Aorta (tissue), 1 donor: ENCODE measurements around a stretch of chr20.

DNA sequence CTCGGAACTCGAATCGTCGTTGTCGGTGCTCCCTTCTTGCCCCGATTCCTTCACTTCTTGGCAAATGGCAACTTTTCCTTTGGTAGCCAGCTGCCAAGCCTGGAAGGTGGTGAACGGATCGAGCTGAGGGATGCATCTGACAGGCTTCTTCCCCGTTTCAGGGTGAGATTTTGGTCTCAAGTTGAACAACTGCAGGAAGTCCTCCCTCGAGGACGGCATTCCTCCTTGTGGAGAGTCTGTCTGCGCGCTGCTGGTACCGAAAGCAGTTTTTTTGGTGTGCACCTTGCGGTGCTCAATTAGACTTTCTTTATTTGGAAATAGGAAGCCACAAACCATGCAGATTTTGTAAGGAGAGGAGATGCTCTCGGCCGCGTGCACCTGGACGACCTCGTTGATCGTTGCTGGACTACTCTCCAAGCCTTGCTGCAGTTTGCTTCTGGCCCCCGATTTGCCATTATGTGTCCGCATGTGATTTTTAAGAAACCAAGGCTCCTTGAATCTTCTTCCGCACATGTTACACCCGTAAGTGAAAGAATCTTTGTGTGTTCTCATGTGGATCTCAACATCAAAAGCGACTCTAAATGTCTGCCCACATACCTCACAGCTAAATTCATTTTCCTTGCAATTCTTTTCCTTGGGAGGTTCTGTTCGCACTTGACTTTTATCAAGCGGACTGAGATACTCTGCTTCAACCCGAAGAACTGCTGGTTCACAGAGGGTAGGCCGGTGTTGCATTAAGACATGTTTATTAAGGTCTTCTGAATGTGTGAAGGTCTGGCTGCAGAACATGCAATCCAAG lies 11.6 kb downstream of the ZNF217 start:
- PRO-cap: no peak

- PRO-cap: unidirectional peak, plus-strand start at chr20:53611792
Measured at GRCh38 chr20:53611234-53612059, 17.8 kb upstream of the ZNF217 start.

GRCh38 chr20:53621354-53622428 lies 28.1 kb upstream of the ZNF217 start:
- PRO-cap: no peak

- PRO-cap: no peak
Measured at GRCh38 chr20:53660991-53661445, 67.4 kb upstream of the ZNF217 start.

- PRO-cap: no peak
Measured at GRCh38 chr20:53678008-53678584, 84.5 kb upstream of the ZNF217 start.

- PRO-cap: no peak
Measured at GRCh38 chr20:53711656-53712045, 118.0 kb upstream of the ZNF217 start.

DNA sequence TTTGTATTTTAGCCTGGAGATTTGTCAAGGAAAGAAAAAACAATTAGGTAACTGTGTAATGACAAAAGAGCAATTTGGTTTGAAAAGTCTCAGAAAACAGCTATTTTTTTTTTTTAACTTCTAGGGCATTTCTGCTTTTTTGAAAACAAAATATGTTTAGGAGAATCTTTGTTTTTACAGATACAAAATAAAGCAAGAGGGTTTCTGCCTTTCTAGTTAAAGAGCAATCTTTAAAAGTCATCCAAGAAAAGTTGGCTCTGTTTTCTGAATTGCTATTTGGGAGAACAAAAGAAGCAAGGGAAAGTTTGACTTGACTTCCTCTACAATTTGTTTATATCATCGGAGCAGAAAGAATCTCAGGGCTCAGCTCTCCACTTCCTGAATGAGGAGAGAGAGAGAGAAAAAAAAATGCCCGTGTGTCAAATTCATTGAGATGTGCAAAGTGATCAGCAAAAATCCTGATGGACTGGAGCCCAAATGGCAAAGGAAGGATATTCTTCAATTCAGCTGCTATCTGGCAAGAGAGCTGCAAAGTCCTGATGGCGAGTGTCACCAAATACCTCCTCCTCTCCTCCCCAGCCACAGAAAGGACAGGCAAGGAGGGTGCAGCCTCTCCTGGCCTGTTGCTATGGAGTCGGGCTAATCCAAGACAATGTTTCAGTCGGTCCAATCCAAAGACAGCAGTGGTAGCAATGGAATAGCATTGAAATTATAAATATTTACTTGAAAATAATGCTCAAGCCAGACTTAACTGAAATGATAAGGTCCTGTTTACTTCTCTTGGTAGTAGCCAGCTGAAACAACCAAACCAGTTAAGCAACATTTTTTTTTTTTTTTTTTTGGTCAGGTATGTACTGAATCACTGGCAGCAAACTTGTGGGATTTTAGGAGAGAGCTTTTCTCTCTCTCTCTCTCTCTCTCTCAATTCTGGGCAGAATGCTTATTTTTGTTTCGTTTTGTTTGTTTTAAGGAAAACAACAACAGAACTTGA lies 204.5 kb downstream of the BCAS1 start:
- PRO-cap: no peak

GRCh38 chr20:54028331-54029213 lies 41.8 kb downstream of the BCAS1 start:
- PRO-cap: no peak

- PRO-cap: no peak
Measured at GRCh38 chr20:54065564-54066160, 4.7 kb downstream of the BCAS1 start.

DNA sequence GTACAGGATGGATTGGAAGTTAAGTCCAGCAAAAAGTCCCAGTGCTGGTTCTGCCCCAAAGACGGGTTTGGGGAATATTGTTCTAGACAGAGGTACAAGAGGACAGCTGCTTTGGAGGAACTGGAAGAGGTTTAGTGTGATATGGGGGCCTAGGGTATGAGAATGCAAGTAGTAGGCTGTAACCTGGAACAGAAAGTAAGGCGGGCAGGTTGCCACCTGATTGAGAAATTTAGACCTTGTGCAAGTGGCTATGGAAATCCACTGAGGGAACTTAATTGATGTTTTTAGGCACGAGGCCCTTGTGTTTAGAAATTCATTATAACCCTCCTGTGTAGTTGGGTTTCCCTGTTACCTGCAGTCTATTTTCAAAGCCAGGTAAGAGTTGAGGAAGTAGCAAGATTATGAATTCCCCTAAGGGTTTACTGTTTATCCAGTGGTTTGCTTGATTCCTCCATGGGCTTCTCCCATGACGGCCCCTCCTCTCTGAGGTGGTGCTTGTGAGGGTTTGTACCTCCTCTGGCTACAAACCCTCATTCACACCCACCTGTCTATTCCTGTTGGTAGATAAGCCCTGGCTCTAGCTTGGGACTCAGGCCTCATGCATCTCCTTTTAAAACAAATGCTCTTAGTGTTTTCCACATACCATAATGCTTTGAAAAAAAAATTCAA lies 42.0 kb upstream of the BCAS1 start:
- PRO-cap: no peak

GRCh38 chr20:54132461-54132882 lies 41.3 kb downstream of the CYP24A1 start:
- PRO-cap: no peak

GRCh38 chr20:56393110-56393522 lies 671 bp downstream of the CSTF1 start:
- PRO-cap: no peak

GRCh38 chr20:56418931-56419375 lies 6.9 kb downstream of the CASS4 start:
- PRO-cap: no peak

DNA sequence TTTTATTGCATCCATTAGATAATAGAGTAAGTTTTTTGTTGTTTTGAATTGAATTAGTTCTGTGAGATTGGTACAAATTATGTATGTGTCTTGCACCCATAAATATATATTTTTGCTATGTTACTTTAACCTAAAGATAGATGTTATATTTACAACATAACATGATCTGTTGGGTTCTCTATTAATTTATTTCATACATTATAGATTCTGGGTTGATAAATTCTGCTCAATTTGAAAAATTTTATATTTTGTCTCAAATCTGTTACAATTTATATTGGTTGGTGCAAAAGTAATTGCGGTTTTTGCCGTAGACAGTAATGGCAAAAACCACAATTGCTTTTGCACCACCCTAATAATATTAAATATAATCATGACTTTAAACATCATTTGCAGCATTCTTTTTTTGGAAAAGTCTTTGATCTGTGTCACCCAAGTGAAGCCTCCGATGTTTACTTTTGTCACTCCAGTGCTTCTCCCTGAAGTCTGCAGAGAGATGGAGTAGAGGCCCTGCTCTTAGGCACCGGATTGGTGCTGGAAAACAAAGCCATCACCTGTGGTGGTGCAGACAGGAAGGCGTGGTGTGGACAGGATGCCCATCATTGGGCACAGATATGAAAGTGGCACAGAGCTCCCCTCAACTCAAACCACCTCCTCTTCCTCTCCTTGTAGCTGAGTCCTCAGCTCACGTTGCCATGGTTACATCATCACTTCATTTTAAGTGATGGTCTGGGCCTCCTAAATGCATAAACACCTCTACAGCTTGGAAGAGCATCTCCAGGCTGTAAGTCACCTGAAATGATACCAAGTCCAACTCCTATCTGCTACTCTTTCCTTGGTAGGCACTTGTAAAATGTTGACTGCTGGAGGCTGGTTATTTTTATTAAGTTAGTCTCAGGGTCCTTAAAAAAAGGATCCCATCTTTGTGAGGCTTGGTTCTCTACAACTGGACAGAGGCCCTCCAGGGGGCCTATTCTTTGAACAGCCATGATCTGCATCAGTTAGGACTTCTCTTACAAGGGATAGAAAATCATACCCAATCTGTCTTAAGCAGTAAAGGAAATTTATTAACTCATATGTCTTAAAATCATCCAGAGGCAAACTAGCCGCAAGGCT lies 8.1 kb upstream of the RTF2 start:
- PRO-cap: no peak

DNA sequence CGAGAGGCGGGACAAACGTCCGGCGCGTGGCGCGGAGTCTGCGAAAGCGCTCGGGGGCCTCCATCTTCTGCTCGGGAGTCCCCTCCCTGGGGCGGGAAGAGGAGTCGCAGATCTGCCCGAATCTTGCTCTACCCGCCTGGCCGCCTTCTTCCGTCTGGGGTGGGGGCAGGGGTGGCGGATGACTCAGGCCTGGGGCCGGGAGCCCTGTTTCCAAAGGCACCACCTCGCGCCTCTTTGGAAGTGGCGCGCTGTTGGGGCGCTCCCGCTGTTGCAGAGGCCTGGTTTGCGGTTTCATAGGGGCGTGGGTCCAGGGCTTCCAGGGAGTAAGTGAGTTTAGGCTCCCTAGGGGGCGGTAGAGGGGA lies 2.8 kb upstream of the TFAP2C start:
- PRO-cap: no peak

- PRO-cap: no peak
Measured at GRCh38 chr20:56787459-56788069, 158.5 kb downstream of the TFAP2C start.

DNA sequence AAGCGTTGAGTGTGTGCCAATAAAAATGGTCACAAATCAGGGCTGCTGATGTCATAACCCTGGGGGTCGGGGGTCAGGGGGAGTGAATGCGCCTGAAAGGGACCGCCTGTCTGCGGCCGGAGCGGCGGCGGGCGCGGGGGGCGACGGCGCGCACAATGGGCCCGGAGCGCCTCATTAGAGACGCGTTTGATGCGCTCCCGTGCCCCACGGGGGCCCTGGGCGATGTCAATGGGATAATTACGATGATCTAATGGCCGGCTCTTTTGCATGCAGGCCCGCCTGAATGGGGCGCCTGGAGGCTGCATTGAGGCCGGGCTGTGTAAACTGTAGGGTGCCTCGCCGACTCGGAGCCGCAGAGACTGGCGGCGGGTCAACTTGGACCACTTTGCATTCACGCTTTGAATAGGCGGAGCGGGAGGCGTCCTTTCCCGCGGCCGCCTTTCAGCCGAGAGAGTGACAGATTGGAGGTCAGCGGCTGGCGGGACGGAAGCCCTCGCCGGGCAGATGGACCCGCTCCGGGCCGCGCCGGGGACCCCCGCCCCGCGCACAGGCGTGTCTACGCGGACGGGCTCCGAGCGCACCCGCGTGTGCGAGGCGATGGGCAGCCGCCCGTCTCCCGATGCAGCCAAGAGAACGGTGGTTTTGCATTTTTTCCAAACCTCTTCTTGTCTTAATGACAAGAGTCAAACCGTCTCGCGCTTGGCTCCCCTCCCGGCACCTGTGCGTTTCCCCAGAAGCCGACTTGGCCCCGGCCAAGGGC lies 296.2 kb downstream of the TFAP2C start:
- PRO-cap: no peak

GRCh38 chr20:57074005-57074504 lies 192.4 kb downstream of the BMP7 start:
- PRO-cap: no peak

GRCh38 chr20:57385027-57385491 lies 6.1 kb upstream of the RBM38 start:
- PRO-cap: no peak

GRCh38 chr20:57396617-57397583 lies 5.7 kb downstream of the RBM38 start:
- PRO-cap: no peak